RPMI7951 (cell line): ENCODE measurements around a stretch of chr7.

GRCh38 chr7:151352544-151353061 lies 11.0 kb downstream of the NUB1 start:
- RAMPAGE, long total RNA, result no peak

DNA sequence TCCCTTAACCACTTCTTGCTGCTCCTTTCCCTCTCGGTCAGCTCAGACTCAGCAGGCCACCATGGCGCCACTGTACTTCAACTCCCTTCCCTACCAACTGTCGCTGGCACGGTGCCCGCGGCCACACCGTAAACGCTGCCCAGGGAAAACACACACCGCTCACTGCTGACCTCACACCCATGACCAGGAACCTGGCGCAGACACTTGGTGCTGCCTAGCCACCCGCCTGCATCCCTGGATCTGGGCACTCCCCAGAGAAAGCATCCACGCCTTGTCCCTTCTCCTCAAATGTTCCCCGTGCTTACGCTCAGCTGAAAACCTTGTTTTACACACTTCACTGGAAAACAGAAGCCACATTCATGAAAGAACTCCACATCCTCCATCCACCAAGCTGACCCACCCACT lies 28.4 kb upstream of the CRYGN start:
- RAMPAGE, long total RNA, result no peak

- RAMPAGE, long total RNA, result no peak
Observed at GRCh38 chr7:151503768-151504668, 15.7 kb downstream of the RHEB start.

- RAMPAGE, long total RNA, result no peak
Observed at GRCh38 chr7:151517593-151517999, 2.1 kb downstream of the RHEB start.

- RAMPAGE, long total RNA, result no peak
Observed at GRCh38 chr7:151538878-151539494, 19.3 kb upstream of the RHEB start.

- RAMPAGE, long total RNA, result no peak
Observed at GRCh38 chr7:151603268-151603794, 83.6 kb upstream of the RHEB start.

DNA sequence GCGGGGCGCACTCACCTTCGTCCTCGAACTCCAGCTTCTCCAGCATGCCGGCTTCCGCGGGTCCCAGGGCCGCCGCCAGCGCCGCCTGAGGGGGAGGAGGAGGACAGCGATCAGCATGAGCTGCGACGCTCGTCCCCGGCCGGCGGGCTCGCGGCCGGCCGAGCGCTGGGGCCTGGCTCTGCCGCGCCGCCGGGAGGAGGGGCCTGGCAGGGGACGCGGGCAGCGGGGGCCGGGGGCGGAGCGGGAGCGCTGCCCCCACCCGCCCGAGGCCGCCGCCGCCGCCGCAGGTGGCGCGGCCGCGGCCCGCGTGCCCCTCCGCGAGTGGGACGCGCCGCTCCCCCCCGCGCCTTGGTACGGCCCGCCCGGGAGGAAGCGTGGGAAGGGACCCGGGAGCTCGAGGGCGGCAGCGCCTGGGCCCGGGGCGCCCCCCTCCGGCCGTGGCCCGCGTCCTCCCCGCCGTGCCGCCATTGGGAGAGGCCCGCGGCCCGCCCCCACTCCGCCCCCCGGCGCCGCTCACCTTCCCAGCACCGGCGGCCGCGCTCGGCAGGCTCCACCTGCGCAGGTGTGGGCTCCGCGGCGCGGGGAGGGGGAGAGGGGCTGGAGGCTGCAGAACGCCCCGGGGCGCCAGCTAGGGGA lies 112.5 kb upstream of the RHEB start:
- RAMPAGE, long total RNA, result no peak

GRCh38 chr7:151651493-151651947 lies 131.8 kb upstream of the RHEB start:
- RAMPAGE, long total RNA, result no peak

GRCh38 chr7:151682928-151683501 lies 163.3 kb upstream of the RHEB start:
- RAMPAGE, long total RNA, result no peak

DNA sequence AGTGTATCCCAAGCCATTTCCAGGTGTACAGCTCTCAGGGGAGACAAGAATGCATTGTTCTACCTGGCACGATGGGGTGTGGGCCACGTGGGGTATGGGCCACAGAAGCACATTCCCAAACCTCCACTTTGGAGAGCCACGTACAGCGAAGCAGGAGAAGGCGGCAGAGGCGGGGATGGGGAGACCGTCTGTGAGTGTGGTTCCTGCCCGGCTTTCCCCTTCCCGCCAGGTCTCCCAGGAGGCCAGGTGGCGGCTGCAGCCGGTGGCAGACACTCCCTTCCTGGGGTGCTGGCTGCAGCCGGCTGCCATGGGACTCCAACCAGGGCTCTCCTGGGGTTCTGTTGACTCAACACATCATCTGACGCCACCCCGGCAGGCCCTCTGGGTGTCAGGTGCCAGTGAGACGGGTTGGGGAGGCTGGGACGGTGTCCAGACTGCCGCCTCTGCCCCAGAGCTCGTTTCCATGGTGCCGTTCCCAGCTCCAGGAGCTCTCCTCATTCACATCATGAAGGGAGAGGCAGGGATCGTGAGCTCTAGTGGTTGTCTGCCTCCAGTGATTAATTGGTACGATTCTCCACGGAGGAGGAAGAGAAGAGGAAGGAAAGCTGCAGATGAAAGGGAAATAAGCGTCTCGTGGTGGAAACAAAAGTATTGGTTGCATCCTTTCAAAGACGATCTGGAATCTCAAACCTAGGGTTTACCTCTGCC lies 169.9 kb upstream of the RHEB start:
- RAMPAGE, long total RNA, result no peak

DNA sequence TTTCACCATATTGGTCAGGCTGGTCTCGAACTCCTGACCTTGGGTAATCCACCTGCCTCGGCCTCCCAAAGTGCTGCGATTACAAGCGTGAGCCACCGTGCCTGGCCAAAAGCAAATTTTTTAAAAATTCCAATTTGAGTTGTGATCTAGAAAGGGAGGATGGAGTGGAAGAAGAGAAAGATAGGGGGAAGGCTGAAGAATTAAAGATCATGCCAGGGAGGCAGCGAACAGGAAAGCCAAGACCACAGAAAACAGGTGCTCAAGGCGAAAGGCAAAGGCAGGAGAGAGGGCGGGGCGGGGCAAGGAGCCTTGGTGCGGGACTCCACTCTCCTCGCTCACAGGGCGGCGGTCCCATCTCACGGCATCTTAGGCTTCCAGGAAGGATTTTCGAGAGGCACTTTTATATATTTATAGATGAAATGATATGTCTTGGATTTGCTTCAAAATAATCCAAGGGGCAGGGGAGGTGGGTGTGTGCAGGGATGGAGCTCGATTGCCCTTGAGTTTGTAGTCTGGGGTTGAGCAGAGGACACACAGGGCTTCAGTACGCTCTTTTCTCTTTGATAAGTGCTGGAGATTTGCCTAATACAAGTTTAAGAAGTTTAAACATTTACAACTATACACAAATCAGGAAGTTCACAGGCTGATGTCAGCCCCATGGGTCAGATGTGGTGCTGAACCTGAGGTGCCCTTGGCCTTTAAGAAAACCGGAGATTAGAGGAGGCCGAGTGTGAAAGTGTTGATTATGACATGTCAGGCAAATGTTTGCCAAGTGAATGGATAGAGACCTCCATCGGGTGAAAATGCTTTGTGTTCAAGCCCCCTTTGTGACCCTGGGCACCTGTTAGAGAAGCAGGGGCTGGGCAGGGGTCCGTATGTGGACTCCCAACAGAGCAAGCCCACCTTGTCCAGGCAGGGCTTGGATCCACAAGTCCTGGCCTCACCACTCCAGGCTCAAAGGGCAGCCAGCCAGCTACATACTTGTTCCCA lies 161.1 kb downstream of the PRKAG2 start:
- RAMPAGE, long total RNA, result no peak

DNA sequence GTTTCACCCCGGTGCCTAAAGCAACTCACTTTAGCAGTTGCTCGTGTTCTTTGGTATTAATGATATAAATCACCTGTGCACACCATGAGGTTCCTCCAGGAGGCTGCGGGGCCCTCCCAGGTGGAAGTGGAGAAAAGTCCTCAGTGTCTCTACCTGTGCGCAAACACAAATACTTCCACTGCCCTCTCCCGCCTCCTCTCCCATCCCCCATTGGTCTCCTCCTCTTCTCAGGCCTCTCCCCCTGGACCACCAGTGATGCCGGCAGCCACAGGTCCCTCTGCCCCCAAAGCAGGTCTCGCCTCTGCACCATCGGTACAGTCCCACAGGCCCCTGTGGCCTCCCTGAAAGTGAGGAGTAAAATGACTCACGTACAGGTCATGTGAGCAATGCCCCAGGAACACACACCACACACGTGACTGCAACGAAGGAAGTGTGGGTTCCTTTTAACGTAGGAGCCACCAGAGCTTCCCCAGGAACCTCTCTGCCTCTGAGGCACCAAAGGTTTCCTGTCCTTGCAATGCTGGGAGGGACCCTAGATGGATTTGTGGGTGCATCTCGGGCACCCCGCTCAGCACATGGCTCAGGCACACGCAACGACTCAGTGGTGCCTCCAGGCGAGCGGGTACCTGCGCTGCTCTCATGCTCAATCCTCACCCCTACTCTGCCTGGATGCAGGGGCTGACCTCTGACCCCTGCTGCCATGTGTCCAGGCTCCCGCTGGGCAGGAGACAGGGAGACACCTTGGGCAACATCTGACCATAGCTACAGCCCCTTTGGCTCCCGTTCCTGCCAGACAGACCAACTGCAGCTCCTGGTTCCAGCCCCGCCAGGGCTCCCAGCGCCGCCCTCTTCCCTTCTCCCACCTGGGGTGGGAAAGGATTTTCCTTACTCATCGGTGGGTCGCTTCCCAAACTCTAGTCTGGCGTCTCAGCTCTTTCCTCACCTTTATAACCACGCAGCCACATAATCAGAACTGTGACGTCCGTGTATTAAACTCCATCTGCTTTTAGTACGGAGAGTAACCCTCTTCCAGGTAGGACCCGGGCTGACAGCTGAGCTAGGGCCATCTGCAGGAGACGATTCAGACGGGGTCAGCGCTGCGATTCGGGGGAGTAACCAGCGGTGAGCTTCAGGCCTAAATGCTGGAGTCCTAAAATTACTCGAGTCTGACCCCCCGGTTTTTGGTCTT lies 120.7 kb downstream of the PRKAG2 start:
- RAMPAGE, long total RNA, result no peak

- RAMPAGE, long total RNA, result no peak
Observed at GRCh38 chr7:151758945-151759649, 117.8 kb downstream of the PRKAG2 start.

GRCh38 chr7:151789409-151789997 lies 87.4 kb downstream of the PRKAG2 start:
- RAMPAGE, long total RNA, result no peak

GRCh38 chr7:151807476-151808242 lies 69.3 kb downstream of the PRKAG2 start:
- RAMPAGE, long total RNA, result no peak

DNA sequence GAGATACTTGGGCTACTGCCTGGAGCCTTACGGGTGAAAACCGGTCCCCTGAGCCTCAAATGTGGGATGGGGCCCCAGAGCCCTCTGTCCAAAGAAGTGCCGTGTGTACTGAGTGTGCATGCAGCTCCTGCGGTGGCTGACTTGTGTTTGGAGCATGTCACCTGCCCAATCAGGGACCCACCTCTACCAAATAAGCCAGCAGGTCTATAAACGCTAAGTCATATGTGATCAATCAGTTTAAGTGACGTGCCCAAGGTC lies 57.3 kb downstream of the PRKAG2 start:
- RAMPAGE, long total RNA, result no peak

GRCh38 chr7:151824256-151824955 lies 52.5 kb downstream of the PRKAG2 start:
- RAMPAGE, long total RNA, result no peak

DNA sequence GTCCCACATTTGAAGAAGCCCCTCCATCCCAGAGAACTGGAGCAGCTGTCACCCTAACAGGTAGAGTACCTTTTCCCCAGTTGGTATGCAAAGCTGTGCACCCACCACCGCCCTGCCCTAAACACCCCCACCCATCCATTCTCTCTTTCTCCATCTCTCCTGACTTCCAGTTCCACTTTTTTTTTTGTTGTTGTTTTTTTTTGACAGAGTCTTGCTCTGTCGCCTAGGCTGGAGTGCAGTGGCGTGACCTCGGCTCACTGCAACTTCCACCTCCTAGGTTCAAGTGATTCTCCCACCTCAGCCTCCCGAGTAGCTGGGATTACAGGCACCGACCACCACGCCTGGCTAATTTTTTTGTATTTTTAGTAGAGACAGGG lies 50.9 kb downstream of the PRKAG2 start:
- RAMPAGE, long total RNA, result no peak

DNA sequence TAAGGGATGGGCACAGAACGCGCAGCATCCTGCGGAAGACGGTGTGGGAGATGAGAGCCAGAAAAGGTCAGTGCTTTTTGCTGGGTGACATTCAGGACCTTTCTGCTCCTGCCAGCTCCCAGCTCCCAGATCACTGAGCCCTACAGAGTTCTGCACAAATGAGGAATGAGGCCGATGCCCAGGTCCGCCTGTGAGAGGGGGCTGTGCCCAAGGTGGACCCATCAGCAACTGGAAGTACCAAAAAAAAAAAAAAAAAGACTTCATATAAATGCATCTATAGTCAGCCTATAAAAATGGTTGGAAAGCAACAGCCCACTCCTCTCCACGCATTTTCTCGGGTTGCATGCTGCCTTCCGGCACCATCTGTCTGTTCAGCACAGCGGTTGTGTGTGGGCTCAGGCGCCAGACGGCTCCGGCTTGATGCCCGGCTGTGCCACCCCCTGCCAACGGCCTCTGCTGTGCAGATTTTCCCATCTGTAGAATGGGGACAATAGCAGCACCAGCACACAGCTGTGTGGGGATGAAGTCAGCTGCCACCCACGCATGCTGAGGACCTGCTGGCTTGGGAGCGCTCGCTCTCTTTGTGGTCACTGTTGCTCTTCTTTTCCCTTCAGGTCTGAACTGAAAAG lies 19.6 kb downstream of the PRKAG2 start:
- RAMPAGE, long total RNA, result no peak

DNA sequence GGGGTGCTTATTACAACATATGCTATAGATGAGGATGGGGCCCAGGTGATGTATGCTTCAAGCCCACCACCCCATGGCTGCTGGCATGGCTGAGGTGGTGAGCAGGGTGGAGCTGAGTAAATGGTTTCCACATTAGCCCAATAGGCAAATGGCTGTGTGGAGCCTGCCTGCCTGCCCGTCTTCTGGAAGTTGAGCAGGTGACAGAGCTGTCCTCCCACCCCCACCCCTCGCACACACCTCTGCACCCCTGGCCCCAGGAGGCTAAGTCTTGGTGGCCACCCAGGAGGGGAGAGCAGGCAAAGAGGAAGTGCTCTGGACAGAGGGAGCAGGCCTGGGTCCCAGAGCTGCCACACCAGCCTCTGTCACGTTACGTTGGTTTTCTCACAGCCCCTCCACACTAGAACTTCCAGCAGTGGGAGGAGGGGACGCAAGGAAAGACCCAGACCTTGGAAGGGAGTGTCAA lies 10.3 kb downstream of the PRKAG2 start:
- RAMPAGE, long total RNA, result no peak